H4 (cell line): ENCODE data around the genes C5orf46, GRPEL2 and PCYOX1L.

GRCh38 chr5:147906253-147906907 is at the start of gene C5orf46:
Gene C5orf46, minus strand, starts transcription at chr5:147906538.
- RAMPAGE, long total RNA: start-site peak on the minus strand at chr5:147906536-147906542, 24 reads

GRCh38 chr5:147946276-147947396 is 40.3 kb upstream of the C5orf46 start:
- RAMPAGE, long total RNA: no peak

DNA sequence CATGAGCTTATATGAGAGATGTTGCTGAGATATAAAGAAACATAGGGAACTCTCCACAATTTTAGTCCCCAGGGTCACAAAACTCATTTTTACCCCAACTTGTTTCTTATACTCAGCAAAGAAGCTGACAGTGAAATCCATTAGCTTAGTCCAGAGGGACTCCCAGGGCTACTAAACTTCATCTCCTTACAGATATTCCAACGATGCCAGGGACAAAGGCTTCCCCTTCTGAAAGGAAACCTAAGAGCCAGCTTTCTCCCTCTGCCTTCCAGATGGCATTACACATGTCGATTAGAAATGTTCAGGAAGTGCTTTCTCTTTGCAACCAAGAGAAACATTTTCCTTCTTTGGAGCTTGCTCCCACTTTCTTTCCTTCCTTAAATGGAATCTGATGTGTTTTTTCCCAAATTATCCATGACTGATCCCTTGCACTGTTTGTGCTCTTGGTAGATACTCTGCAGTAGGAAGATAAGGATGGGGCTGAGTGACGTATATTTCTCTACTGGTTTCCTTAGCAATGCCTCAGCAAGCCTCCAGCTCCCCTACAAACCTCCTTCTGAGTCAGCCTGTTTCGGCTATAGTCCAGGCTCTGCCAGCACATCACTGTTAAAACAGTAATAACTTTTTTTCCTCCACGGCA is 42.9 kb upstream of the HTR4 start:
- RAMPAGE, long total RNA: no peak

GRCh38 chr5:148739475-148740153 is 85.3 kb upstream of the HTR4 start:
- RAMPAGE, long total RNA: no peak

- RAMPAGE, long total RNA: no peak
Observed at GRCh38 chr5:148829197-148829511, 2.7 kb downstream of the ADRB2 start.

GRCh38 chr5:149195345-149195907 is 54.1 kb downstream of the ABLIM3 start:
- RAMPAGE, long total RNA: no peak

GRCh38 chr5:149229655-149230044 is 42.0 kb upstream of the AFAP1L1 start:
- RAMPAGE, long total RNA: no peak

GRCh38 chr5:149272270-149272668 is 610 bp downstream of the AFAP1L1 start:
- RAMPAGE, long total RNA: no peak

GRCh38 chr5:149273800-149274287 is 2.2 kb downstream of the AFAP1L1 start:
- RAMPAGE, long total RNA: no peak

DNA sequence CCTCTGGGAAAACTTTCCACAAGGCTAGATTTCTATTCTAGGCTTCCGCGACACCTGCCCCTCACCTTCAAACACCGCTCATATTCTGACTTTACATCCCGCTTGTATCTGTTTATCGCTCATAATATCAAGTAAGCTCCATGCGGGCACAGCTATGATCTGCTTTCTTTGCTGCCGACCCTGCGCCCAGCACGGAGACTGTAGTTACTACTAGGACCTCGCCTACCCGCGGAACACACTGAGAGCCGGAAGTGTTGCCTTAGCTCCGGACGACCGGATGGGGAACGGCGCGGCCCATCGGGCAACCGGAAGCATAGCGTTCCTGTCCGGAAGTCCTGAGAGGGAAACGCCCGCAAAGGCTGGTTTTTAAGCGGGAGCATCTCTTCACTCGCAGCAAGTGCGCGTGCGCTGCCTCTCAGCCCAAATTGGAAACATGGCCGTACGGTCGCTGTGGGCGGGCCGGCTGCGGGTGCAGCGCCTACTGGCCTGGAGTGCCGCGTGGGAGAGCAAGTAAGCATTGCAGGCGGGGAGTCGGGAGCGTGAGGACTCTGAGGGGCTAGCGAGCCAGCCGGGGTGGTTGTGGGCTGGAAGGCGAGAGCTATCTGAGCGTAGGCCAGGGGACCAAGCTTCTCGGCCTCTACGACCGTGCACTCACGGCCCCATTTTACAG is at the start of gene GRPEL2:
Gene GRPEL2 (plus strand): TSS at position 393 of the 670 bp plus-strand sequence.
- RAMPAGE, long total RNA: start-site peak on the plus strand centred at position 410 of the sequence, 28 bp wide, 22 reads

- RAMPAGE, long total RNA: no peak
Observed at GRCh38 chr5:149357448-149358345, at the start of gene PCYOX1L. Gene PCYOX1L, plus strand, starts transcription at chr5:149358046.

- RAMPAGE, long total RNA: no peak
Observed at GRCh38 chr5:149358793-149359466, 1.1 kb downstream of the PCYOX1L start.

DNA sequence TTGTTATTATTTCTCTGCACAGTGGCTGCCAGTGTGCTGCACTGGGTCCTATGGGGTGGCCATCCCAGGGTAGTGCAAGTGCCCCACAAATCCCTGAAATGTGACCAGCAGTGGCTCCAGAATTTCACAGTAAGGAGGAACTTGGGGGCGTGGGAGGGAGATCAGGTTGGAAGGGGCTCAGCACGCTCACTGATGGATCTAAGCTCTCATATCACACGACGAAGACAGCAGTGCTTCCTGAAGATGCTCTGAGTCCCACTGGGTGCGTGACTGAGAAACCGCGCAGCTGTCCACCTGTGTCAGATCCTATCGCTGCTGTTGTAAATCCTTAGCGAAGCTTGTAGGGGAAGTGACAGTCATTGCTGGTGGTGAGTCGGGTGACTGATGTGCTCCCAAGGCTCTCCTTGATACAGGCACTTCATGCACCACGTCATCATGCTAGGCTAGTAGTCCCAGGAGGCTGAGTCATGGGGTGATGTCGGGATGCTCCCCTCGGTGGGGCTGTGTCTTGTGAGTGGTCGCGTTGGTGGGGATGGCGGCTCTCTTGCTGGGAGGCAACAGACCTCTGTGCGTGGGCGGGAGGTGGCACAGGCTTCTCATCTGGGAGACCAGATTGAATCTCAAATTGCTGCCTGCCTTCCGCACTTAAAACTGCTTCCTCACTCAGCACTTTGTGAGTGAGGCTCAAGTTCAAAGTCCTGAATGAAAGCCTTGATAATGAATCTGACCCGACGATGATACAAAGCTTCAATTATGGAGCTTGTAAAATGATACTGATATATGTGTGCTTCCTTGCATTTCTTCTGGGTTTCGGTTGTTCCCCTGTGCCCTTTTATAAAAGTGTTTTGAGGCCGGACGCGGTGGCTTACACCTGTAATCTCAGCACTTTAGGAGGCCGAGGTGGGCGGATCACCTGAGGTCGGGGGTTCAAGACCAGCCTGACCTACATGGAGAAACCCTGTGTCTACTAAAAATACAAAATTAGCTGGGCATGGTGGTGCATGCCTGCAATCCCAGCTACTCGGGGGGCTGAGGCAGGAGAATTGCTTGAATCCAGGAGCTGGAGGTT is 84.7 kb downstream of the CSNK1A1 start:
- RAMPAGE, long total RNA: no peak

DNA sequence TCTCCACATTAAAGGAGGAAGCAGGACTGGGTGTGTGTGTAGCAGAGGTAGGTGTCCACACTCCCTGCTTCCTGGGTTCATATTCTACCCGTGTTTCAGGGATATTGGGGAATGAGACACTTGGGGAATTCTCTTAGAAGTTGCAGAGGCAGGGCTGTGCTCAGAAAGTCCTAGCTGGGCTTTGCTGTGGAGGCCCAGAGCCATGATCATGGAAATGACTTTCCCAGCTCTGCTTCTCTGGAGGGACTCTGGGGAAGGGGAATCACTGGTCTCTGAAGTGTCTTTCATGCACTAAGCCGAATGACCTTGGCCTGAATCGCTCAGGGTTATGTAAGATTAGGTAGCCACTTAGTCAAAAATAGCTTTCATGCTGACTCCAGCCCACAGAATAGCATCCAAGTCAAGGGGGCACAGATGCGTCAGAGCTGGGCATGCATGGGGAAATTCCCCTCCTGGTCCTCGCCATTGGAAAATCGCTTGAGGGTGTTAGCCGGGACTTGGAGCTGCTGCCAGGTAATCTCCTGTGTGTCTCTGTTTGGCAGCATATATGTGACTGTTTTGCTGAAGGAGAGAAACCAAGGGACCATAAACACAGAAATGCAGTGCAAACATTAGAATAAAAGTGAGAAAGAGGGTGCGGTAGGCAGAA is 36.1 kb upstream of the PPARGC1B start:
- RAMPAGE, long total RNA: no peak

- RAMPAGE, long total RNA: no peak
Observed at GRCh38 chr5:149730697-149731394, 736 bp downstream of the PPARGC1B start.

DNA sequence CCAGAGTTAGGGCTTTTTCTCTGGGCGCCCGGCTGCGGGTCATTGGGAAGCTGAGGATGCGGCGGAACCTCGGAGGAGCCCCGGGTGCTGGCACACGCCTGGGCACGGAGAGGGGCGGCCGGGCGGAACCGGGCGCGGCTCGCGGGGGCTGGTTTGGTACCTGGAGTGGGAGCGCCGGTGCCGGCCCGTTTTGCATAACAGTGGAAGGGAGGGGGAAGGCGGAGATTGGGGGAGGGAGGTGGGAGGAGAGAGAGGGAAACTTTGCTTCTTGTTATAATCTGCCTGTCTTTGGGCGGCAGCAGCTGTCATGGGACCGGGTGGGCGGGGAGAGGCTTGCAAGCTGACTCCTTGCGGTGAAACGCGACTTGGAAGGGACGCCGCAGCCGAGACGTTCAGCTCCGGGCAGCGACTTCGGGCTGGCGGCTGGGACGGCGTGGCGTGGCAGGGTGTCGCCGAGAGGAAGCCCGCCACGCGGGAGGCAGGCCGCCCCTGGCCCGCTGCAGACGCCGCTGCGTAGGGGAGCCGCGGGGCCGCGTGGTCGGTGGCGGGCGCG is 1.4 kb downstream of the PPARGC1B start:
- RAMPAGE, long total RNA: no peak

- RAMPAGE, long total RNA: no peak
Observed at GRCh38 chr5:149782447-149783137, 52.5 kb downstream of the PPARGC1B start.

DNA sequence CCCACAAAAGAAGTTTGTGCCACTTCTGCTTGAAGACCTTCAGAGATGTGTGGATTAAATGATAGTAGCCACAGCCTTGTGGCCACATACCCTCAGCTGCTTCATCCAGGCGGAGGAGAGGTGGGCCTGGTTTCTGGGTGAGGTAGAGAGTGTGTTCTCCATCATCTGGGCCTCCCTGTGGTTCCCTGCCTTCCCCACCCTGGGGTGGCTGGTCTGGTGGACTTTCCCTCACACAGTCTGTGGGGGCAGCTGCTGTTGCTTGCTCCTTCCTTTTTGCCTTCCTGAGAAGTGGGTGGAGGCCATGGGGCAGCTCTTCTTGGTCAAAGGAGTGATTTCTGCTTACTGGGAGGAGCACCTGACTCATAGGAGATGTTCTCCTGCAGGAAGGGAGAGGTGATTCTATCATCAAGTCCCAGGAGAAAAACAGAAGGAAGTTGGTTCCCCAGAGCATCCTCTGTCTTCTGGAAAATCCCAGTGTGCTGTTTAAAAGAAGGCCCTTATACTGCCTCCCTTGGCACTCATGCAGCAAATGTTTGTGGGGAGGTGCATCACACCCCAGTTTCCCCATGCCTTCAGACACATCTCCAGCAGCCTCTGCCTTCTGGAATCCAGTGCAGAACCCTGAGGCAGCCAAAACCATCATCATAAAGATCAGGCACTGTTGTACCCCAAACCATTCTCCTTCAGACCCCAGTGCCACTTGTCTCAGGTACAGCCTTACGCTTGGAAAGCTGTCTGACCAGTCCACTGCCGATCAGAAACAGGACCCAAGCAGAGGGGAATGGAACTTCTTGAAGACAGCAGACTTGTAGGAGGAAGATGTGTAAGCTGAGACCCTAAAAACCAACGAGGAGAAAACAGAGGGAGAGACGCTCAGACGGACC is 63.1 kb downstream of the PPARGC1B start:
- RAMPAGE, long total RNA: no peak

DNA sequence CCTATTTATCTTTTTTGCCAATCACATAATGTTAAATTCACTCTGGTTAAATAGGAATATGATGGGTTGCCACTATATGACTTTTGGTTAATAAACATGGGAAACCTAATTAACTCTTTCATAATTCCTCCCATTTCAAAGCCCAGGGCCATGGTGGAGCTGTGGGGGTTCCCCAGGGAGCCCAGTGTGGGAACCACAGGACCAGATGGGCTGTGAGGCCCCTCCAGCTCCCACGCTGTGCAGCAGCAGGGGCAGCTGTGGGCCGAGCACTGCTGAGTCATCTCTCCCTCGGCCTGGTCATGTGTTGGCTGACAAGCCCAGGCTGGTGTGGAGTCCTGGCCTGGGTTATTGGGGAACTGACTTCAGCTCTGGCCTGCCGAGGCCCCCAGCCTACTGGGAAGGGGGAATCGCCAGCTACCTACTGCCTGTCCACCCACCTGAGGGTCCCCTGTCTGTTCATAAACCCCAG is 75.7 kb downstream of the PPARGC1B start:
- RAMPAGE, long total RNA: no peak

DNA sequence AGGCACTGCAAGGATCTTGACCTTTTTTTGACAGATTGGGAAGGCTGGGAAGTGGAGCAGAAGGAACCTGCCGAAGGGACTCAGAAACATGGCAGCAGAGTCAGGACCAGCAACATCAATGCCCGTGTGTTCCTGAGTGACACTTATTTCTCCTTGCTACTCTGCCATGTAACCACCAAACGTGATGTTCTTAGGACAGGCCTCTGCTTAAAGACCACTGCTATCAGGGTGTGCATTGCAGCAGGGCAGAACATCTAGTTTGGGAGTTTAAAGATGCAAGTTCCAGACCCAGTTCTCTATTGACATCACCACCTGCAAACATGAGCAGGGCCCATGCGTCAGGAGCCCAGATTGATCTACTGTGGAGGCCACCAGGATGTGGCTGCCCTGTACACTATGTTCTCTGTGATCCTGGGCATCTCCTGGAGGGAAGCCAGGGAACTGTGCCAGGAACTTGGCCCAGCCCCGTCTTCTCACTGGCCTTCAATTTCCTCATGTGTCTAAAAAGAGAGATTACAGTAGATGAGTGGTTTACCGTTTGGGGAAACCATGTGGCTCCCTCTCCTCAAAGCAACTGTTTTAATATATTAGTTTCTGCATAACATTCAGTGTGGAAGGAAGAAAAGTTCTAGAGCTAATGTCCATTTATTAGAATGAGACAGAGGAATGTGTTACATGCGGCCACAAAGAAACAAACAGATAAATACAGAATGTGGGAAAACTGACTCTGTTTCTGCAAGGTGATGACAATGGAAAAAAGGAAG is 87.1 kb downstream of the PDE6A start:
- RAMPAGE, long total RNA: no peak